Pericardium (tissue), 1 donor: ENCODE measurements around the gene CHRNB4.

DNA sequence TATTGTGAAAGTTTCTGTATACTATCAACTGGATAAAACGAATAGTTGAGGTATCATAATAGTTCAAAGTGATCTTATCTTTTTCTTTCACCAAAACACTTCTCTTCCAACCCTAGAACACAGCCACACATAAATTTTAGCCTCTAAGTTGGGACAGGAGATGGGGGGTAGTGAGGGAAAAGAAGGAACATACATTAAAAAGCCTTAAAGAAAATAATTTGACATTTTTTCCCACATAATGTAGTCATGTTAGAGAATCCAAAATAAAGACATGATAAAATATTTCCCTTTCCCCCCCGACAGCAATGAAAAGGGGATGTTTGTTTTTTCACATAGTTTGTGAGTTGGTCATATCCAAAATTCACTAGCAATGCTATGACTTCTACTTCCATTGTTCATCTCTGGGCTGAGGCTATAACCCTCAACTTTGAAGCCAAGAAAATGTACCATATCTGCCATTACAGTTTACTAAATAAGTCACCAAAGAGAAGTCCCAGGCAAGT lies 1.7 kb downstream of the PEAK1 start:
- RRBS: no CpG with 5 or more reads among the region's 2 CpGs

DNA sequence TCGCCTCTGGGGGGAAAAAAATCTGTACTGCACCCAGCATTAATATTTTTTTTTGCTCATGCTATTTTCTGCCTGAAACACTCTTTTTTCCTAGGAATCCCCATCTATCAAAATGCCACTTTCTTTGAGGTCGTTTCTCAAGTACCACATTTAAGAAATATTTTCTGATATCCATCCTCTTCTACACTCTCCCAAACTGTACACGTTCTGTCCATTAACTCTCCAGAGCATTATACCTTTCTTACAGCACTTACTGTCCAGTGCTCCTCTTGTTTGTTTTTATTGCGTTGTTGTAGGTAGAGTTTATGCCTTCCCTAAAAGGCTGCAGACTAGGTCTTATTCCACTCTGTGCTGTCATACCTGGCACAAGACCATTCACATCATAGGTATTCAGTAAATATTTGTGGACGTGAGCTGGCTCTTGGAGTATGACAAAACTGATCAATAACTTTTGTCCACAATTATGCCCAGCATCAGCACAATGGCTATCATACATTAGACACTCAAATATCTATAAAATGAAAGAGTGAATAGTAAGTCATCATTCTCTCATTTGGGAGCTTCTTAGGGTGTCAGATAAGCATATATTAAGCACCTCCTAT lies 4.4 kb downstream of the HMG20A start:
- RRBS: no CpG with 5 or more reads among the region's 5 CpGs

GRCh38 chr15:77495702-77496350 lies 75.1 kb downstream of the HMG20A start:
- RRBS: no CpG with 5 or more reads among the region's 10 CpGs

- RRBS: no CpG with 5 or more reads among the region's 9 CpGs
Measured at GRCh38 chr15:77537902-77538583, 94.7 kb downstream of the LINGO1 start.

- RRBS: 5% methylated on average over 7 of the region's 35 CpGs
Measured at GRCh38 chr15:77542982-77544029, 89.4 kb downstream of the LINGO1 start.

DNA sequence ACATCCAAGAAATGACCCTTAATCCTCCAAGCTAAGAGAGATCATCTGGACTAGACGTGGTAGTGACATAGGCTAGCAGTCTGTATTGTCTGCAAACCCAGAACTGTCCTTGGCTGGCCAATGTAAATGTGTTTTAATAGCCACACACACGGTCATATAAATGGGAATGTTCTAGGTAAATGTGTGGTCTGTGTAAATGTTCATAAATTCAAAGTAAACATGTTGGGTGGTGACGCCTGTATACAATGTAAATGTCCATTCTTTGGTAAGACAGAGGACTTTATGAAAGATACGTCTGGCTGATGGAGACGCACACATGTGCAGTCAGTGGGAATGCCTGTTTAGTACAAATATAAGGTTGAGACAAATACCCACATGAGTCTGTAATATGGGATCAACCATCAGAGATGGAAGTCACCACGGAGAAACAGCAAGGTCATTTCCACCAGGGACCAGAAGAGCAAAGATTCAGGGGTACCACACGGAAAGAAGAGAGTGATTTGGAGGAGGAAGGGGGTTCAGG lies 16.4 kb upstream of the LINGO1 start:
- RRBS: no CpG with 5 or more reads among the region's 7 CpGs

DNA sequence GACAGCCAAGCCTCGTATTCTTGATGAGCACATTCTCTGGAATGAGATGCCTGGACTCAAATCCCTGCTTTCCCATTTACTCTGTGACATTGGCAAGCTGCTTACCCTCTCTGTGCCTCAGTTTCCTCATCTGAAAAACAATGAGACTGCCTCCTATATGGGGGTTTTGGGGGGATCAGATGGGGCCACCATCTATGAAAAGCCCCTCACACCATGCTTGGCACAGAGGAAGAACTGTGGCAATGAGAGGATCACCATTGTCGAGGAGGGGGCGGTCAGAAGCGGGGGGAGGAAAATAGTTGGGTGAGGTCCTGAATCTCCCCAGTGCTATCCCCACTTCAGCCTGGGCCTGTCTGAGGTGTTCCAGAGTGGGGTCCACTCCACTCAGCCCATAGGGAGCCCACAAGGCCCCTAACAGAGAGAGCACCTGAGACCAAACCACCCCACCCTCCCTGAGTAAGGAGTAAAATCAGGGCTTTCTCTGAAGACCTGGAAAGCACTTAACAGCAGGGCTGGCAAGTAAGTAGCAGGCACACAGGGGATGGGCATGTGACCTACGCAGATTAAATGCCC lies 126.0 kb upstream of the LINGO1 start:
- RRBS: no CpG with 5 or more reads among the region's 5 CpGs

DNA sequence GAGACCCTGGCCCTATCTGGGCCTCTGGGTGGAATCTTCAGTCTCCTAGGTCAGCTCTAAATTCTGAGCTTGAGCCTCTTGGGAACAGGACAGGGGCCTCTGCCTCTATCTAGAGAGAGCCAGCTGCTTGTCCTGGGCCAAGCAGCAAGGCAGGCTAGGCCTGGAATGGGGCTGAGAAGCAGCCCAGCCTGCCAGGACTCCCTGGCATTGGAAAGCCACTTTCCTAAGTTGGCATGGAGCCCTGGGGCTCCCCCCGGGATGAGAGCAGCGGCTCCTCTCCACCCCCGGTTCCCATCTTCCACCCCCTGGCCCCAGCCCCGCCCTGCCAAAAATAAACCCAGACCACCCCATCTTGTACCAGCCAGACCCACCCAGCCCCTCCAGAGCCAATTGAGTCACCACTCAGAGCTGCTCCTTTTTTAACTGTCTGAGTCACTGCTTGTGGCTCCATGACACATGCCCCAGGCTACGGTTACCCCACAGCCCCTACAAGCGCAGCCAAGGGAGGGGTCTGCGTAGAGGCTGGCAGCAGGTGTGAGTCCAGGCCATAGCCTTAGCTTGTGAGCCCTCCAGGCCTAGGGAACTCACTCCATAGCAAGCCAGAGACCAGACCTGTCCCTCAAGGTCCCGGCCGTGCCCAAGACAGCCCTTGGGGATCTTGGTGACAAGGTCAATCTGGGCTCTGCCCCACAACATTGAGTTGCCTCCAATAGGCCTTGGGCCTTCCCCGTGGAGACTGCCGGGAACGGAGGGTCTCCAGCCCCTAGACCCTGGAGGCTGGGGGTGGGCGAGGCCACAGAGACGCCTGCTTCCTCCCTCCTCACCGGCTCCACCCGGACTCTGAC lies 189.7 kb downstream of the TBC1D2B start:
- RRBS: no CpG with 5 or more reads among the region's 16 CpGs

DNA sequence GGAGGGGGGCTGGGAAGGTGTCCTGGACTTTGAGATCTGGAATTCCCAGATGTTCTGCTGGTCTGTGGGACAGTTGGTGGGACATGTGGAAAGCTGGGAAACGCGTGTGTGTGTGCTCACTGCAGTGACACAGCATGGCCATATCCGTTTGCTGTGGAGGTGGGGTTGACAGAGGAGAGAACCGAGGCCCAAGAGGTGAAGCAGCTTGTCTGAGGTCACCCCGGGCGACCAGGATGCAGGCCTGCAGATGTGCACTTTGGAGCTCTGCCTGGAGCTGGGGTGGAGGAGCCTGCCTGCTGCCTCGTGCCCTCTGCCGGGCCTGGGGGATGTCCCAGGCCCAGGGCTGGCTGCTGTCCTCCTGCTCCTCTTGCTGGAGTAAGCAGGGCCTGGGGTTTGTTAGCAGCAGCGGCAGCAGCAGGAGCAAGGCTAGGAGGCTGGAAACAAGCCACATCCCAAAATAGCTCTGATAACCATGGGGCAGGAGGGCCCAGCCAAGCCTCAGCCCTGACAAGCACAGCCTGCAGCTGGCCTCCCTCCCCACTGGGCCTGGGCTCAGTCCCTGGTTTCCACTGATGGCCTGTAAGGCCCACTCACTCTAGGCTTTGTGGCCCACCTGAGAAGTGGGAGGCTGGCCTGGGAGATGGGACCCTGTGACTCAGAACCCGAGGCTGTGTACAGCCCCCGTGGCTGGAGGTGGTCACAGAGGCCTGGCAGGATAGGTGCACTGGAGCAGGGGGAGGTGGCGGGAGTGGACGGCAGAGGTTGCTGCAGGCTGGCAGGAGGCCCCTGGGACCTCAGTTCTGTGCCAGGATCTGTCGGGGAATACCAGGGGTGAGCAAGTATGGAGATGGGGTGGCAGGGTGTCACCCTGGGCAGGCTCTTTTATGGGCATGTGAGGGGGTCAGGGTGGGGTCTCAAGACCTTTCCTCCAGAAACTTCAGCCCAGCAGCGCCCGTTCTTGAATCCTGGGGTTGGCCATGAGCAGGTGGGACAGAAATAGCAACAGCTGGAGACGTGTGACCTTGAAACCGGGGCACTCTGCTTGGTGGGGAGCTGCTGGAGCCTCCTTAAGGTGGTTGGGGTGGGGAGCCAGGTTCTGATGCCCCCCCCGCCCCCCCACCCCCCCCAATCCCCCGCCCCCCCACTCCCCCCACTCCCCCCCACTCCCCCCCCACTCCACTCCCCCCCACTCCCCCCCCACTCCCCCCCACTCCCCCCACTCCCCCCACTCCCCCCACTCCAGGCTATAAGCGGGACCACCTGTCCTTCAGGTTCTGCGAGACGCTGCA lies 85.4 kb downstream of the TBC1D2B start:
- RRBS: no CpG with 5 or more reads among the region's 23 CpGs

DNA sequence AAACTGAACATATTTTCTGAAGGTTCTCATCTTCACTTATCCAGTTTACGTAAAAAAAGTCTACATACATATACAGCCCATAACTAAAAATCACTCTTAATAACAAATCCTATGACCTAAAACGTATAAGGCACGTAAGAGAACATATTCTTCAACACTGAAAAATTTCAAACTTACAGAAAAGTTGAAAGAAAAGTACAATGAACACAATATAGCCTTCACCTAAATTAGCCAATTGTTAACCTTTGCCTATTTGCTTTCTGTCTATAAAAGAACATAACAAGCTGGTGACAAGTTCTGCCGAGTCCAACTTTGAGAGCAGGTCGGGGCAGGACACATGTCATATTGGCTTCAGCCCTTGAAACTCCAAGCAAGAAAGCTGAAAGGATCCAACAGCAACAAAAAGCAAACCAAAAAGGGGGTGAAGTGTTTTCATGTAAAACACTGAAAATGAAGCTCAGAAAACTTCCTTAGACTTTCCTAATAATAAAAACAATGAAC lies 59.1 kb downstream of the TBC1D2B start:
- RRBS: no CpG with 5 or more reads among the region's 5 CpGs

GRCh38 chr15:78049977-78050546 lies 27.4 kb downstream of the TBC1D2B start:
- RRBS: no CpG with 5 or more reads among the region's 6 CpGs

GRCh38 chr15:78203114-78203847 lies 31.1 kb downstream of the ACSBG1 start:
- RRBS: no CpG with 5 or more reads among the region's 13 CpGs

DNA sequence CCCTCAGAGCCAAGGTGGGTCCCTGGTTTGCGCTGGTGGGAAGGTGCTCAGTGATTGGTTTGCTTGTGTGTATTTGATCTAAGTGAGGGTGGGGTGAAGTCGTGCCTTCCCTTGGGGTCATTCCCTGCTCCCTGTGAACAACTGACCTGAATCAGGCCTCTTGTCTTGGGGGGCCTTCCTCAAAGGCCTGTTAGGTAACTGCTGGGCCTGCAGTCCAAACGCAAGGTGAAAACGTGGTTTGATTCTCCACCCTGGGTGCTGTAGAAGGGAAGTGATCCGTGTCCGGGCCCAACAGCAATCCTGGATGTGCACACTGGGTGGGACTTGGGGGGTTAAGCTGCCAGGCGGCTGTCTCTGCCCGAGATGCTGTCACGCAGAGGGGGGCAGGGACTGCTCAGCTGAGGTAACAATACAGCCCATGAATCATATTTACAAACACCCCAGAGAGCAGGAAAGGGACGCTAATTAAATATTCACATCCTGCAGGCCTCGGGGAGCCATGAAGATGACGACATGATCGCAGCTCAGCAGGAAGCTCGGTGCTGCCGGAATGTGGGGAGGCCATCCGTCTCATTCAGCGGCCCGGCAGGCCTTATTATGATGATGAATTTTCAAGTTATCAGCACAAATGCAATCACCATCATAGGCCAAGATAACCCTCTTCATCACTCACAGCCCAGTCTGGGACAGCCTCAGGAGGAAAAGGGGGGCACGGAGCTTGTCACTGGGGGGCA lies 18.0 kb upstream of the CRABP1 start:
- RRBS: 28% methylated on average over 4 of the region's 19 CpGs

DNA sequence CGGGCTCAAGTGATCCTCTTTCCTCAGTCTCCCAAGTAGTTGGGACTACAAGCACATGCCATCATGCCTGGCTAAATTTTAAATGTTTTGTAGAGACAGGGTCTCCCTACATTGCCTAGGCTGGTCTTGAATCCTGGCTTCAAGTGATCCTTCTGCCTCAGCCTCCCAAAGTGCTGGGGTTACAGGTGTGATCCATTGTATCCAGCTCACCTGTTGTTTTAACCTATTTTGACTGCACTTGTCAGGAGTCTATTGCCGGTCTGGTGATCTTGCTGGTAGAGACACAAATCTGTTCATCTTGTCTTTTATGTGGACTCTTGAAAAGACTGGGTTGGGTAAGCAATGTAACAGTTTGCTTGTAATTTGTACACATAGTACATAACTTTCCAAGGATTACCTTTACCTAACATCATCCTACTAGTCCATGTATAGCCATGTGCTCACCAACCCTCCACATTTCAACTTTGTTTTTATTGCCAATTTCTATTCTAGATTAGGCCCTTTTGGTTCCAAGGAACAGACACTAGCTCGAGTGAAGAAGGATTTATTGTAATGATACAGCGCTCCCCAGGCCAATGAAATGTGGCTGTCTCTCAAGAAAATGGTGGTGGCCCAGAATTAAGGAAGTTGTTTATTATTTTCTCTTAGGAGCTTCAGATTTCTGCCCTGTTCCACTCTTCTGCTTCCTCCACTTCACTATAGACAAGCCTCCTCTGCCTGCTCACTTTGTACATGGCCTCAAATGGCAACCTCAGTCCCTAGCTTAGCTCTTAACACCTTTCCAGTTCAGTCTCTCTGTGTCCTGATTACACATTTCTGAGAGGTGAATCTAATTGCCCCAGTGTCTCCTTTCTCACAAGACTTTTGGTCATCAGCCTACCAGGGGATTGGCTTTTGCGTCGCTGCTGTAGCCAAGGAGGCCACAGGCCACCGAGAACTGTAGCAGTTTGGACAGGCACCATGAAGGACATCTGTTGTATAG lies 8.2 kb downstream of the IREB2 start:
- RRBS: no CpG with 5 or more reads among the region's 7 CpGs

- RRBS: 12% methylated on average over 14 of the region's 74 CpGs
Measured at GRCh38 chr15:78640757-78641937, at the start of gene CHRNB4. CHRNB4 (minus strand) TSS chr15:78641210.

DNA sequence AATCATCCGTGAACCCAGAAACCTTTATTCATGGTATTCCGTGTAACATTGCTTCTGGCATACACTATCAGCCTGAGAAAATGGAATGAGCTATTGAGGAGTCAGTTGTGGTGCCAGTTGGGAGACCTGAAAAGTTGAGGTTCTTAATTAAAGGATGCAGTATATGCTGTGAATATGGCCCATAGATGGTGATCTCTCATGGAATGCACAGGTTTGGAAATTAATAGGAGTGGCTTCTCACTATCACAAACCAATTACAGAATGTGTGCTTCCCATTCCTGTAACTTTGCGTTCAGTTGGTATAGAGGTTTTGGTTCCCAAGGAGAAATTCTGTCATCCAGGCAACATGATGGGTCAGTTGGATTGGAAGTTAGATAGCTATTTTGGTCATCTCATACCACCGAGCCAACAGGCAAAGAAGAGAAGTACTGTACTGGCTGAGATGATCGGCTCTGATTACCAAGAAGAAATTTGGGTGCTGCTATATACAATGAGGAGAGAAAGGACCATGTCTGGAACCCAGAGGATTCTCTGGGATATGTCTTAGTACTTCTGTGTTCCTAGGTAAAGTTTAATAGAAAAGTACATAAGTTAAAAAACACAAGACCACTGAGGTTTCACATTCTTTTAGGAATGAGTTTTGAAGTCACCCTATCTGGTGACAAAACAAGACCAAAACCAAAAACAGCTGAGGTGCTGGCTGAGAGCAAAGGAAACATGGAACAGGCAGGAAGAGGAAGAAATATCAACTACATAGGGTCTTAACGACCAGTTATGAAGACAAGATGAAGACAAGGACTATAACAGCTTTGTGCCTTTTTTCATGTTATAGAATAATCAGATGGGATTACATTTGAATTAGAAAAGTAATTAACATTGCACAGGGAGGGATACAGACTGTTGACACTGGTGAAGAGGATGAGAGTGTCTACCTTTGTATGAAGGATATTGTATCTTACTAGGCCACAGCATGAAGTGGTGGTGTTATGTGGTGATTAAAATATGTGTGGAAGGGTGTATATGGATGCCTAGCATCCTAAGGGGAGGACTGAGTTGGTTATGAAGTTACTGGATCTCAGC lies 34.3 kb downstream of the MORF4L1 start:
- RRBS: no CpG with 5 or more reads among the region's 6 CpGs

GRCh38 chr15:78936993-78937745 lies 7.7 kb downstream of the CTSH start:
- RRBS: no CpG with 5 or more reads among the region's 16 CpGs

GRCh38 chr15:78965136-78965443 lies 20.2 kb upstream of the CTSH start:
- RRBS: no CpG with 5 or more reads among the region's 5 CpGs

DNA sequence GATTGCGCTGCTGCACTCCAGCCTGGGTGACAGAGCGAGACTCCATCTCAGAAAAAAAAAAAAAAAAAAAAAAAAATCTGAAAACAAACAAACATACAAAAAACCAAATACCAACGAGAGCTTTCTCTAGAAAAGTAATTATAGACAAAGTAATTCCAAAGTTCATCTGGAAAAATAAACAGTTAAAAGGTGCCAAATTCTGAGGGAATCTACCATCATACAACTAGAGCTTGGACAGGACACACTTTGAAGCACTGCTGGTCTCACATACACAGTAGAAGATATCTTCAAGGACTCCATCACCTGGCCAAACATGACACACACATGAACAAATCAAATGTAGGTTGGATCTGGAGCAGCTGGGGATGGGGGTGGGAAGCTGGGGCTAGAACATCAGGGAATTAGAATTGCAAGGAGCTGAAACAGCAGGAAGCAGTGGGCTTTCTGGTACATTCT lies 41.1 kb upstream of the CTSH start:
- RRBS: no CpG with 5 or more reads among the region's 3 CpGs

- RRBS: no CpG with 5 or more reads among the region's 10 CpGs
Measured at GRCh38 chr15:78993798-78994321, 49.0 kb upstream of the CTSH start.